Metastatic Liver Carcinoma in the Adrenal Gland (tissue), 2 donors: ENCODE results near the gene PRPF19.

GRCh38 chr11:59560236-59561178, 49.2 kb downstream of the OR4D9 start:
- PRO-cap, 2 experiments = peak in 2 of 2 experiments; most common plus-strand start chr11:59561086 (in 1); most common minus-strand start chr11:59560985 (in 2)

DNA sequence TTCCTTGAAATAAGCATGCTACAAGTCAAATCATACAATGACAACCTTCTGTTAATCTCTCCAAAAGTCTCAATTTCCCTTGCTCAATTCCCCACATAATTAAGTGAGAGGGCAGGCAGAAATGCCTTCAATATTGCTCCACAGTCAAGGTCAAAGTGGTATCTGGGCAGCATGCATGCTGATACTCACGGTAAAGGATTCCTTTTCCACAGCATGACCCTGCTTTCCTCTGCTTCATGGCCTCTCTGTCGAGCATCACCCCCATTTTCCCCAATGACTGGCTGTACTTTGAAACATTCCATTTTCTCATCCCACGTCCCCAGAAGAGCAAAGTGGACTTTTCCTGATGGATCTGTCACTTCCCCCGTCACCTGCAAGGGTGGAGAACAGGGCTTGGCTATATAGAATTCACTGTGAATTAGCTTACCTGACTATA, 37.6 kb downstream of the OSBP start:
- PRO-cap, 2 experiments = no peak in any of the 2 experiments

DNA sequence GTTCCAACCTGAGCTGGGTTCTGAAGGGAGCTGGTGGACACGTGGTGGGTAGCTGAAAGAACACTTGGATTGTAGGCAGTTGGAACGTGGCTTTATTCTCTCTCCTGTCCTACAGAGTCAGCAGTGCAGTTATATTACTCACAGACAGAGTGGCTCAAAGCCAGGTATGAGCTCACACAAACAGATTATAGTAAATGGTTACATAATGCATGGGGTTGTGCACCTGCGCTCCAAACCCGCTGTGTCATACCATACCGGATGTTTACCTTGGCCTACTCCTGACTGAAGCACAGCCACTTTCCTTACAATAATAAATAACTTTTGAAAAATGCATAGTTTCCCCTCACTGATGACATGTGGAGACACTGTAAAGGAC, 13.6 kb downstream of the MS4A6A start:
- PRO-cap, 2 experiments = no peak in any of the 2 experiments

GRCh38 chr11:60380496-60380967, 2.2 kb downstream of the MS4A7 start:
- PRO-cap, 2 experiments = no peak in any of the 2 experiments

DNA sequence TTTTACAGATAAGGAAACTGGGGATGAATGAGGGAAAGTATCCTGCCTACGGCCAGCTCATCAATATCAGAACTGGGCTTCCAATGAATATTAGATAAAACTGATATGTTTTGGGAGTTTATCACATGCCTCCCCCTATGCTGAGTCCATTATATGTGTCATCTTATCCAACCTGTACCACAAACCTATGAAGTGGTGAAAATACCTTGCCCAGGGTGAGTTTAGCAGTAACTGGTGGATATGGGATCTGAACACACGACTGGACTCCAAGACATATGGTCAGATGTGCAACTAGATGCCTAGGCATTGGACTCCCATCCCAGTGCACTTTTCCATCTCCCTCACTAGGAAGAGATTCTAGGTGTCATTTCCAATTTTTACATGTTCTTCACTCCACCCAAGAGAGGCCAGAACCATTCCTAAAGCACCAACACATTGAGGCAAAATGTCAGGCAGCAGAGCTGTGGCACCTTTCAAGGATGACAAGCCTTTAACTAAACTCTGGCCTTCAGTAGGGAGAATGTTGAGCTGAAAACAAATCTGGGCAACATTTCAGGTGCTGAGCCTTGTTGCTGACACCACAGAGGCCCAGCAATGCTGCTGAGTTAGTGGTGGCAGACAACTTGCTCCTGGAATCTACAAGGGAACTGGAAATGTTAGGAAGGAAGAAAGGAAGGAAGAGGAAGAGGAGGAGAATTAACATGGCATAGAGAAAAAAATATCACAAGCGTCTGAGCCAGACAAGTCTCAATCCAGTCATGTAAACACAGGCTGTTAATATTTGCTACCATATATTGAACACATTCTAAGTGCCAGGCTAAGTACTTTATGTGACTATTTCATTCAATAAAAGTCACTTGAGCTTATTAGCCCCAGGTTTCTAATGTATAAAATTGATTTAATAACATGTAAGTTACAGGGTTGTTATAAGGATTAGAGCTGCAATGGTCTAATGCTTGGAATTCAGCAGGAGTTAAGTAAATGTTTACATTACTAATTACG, 3.5 kb downstream of the MS4A7 start:
- PRO-cap, 2 experiments = no peak in any of the 2 experiments

DNA sequence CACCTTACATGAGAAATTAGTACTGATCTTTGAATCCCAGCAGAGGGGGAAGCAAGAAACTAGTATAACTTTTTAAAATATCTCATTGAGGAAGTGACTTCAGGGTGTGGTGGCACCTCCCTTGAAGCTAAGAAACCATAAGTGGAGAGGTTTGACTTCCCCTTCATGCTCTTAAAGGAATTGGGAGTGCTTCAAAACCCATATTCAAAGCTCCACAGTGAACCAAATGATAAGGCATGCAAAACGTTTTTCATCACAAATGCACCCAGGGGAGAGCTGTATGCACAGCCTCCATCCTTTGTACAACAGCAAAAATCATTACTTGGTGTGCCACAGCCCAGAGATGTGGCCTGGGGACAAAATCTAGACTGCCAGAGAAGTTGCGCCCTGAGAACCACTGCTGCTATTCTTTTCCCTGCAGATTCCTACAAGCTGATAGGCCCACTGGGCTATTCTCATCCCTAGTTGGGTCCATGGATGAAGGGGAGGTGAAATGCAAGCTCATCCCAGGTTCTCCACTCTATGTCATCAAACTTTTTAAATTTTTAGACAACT, 659 bp downstream of the MS4A14 start:
- PRO-cap, 2 experiments = no peak in any of the 2 experiments

GRCh38 chr11:60502634-60502949, 10.0 kb downstream of the MS4A12 start:
- PRO-cap, 2 experiments = no peak in any of the 2 experiments

DNA sequence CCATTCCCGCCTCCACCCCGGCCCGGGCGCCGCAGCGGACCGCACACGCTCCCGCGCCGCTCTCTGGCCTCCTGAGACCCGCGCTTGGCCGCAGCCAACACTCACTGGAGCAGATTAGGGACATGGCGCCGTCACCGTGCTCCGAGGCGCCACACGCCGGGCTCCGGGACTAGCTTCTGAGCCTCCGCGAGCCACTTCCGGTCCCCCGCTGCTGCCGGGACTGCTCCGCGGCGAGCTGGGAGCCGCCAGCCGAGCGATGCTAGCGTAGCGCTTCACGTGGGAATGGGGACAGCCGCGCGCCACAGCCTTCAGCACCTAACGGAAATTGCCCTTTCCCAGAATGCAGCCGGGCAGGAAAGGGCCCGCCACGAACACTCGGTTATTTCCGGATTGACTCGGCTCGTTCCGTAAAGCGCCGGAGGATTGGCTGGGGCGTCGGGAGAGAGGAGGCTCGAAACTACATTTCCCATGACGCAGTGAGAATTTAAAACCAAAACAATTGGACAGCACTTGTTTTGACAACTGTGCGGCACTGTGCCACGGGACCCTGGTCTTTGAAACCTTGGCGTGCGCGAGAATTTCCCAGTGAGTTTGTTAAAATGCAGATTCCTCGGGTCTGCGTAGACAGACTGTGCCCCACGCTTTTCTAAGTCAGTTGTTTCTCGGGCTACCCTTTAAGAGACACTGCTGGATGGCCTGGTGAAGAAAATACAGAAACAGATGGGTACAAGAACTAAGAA, at the start of gene PRPF19:
Gene PRPF19, minus strand, starts transcription at position 327 of the 740 bp plus-strand sequence.
- PRO-cap, 2 experiments = peak in 2 of 2 experiments; most common plus-strand start position 513 of the sequence (in 1); most common minus-strand start position 327 of the sequence (in 2)

DNA sequence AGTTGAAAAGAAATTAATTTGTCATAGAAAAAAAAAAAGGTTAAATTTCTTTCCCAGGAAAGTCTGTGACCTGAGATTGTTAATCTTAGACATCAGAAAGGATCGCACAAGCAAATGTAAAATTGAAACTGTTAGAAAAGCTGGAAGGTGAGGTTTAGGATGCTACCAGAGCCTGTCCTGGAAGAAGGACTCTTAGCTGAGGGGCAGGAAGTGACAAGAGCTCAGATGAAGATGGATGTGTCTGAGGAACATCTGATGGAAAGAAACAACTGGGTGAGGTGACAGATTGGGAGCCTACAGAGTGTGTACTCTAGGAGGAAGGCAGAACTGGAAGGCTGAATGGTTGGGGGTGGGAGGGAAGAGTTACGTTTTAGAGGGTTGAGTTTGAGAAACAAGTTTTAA, 2.0 kb upstream of the TMEM109 start:
- PRO-cap, 2 experiments = no peak in any of the 2 experiments

DNA sequence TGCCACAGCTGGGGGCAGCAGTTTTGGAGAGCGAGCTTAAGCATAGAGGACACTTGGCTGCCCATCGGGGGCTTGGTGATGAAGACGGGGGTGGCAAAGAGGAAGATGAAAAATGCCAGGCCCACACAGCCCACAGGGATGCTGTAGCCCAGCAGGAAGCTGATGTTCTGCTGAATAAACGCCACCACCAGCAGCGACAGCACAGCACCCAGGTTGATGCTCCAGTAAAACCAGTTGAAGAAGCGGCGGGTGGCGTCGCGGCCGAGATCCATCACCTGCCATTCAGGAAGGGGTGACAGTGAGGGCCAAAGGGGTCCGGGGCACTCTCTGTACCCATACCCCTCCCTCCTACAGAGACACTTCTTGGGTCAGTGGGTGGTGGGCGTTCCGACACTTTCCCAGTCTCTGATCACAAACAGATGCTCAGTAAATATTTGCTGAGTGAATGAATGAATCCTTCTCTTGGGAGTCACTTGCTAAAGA, 5.4 kb downstream of the SLC15A3 start:
- PRO-cap, 2 experiments = no peak in any of the 2 experiments

DNA sequence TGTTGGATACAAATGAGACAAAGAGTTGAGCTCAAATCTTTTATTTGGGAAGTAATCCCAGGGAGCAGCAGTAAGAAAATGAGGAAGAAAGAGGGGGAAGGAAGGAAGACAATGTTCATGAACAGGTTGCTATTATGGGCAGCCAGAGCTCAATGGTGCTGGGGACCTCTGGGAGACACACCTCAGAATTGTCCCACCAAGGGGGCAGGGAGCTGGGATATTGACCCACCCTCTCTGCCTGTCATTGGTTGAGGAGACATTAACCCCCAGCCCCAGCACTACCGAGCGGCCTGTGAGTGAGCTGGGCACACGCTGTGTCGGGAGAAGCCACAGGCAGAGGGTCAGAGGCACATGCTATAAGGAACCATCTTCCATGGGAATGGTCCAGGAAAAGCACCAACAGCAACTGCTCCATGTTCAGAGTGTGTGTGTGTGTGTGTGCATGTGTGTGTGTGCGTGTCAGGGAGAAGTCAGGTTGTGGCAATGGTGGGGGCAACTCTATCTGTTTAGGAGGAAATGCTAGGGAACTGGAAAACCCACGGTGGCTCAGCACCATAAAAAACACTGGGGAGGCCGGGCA, 49.1 kb downstream of the CD6 start:
- PRO-cap, 2 experiments = no peak in any of the 2 experiments

DNA sequence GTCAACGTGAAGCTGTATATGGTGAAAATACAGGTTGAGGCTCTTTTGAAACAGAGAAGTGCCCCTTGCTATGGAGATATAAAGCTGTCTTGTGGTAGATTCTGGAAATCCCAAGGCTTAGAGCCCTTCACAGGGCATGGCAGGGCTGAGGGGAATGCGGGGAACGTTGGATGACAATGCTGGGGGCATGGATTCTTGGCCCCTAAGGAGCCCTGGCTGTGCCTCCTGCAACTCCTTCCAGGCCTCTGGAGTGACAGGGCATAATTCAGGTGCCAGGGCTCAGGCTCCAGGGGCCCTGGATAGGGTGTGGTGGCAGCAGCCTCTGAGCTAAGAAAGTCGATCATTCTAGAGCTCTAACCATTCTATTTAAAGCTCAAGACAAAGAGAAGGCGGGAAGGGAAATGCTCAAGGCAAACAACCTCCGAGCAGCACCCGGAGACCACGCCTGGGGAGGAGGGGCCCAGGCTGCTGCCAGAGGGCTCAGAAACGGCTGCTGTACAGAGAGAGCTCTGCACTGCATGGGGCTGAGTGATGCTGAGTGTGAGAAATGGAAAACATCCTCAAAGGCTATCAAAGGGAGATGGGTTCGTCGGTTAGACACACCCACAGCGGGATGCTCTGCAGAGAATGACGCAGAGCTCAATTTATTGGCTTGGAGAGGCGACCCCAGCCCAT, 60.2 kb upstream of the CD5 start:
- PRO-cap, 2 experiments = peak in 1 of 2 experiments; most common minus-strand start position 338 of the sequence (in 1)

DNA sequence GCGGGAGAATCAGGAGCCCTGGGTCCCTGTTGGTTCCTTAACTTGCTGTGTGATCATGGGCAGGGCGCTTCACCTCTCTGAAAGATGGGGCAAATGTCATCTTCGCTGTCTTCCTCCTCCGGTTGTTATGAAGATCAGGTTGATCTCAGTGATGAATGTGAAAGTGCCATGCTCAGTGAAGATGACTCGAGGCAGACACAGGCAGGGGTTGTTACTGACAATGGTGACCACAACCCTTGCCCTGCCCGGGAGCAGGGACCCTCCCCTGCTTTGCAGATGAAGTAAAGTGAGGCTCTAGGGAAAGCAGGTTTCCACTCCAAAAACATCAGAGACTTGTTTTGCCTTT, 19.1 kb upstream of the CD5 start:
- PRO-cap, 2 experiments = no peak in any of the 2 experiments

GRCh38 chr11:61120431-61121663, 18.6 kb downstream of the CD5 start:
- PRO-cap, 2 experiments = no peak in any of the 2 experiments

GRCh38 chr11:61149617-61149813, 11.7 kb downstream of the VPS37C start:
- PRO-cap, 2 experiments = no peak in any of the 2 experiments

DNA sequence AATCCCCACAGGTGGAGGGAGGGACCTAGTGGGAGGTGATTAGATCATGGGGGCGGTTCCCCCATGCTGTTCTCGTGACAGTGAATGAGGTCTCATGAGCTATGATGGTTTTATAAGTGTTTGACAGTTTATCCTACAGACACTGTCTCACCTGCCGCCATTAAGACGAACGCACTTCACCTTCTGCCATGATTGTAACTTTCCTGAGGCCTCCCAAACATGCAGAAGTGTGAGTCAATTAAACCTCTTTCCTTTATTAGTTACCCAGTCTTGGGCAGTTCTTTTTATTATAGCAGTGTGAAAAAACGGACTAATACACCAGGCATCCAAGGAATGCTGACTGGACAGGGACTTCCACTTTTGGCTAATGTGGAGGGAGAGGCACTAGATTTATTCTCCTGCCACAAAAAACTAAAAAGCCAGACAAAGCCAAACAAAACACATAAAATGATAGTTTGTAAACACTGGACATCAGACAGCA, 8.0 kb downstream of the VPS37C start:
- PRO-cap, 2 experiments = no peak in any of the 2 experiments

GRCh38 chr11:61344950-61345812, 12.2 kb downstream of the TKFC start:
- PRO-cap, 2 experiments = no peak in any of the 2 experiments

GRCh38 chr11:61428935-61429631, 692 bp downstream of the CPSF7 start:
- PRO-cap, 2 experiments = no peak in any of the 2 experiments

- PRO-cap, 2 experiments = no peak in any of the 2 experiments
These were observed 7.7 kb downstream of the SDHAF2 start for GRCh38 chr11:61437384-61438272.

DNA sequence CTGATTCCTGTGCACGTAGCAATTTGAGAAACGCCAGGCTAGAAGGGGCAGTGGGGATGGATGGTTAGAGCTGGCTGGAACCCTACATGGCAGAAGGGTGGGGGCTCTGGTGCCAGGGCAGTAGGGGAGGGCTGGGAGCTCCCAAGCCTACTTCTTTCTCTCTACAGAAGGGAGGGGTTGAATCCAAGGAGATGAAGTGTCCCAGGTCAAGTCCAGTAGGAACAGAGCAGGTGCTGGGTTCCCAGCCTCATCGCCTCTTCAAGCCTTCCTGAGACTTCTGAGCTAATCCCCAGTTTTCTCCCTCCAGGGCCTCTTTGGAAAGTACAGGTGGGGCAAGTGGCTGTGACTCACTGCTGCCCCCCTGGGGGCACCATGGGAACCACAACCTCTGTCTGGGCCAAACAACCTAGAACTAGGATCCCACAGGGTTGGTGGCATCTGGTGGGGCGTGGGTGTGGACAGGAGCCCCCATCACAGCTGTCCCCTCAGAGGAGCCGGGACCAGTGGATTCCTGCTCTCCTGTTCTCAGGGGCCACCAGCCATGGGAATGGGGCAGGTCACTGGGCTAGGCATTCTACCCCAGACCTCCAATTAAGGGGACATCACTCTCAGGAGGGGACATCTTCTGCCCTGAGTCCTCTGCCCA, 23.6 kb downstream of the LRRC10B start:
- PRO-cap, 2 experiments = no peak in any of the 2 experiments